Bronchus (tissue), 1 donor: ENCODE measurements around a stretch of chr11.

DNA sequence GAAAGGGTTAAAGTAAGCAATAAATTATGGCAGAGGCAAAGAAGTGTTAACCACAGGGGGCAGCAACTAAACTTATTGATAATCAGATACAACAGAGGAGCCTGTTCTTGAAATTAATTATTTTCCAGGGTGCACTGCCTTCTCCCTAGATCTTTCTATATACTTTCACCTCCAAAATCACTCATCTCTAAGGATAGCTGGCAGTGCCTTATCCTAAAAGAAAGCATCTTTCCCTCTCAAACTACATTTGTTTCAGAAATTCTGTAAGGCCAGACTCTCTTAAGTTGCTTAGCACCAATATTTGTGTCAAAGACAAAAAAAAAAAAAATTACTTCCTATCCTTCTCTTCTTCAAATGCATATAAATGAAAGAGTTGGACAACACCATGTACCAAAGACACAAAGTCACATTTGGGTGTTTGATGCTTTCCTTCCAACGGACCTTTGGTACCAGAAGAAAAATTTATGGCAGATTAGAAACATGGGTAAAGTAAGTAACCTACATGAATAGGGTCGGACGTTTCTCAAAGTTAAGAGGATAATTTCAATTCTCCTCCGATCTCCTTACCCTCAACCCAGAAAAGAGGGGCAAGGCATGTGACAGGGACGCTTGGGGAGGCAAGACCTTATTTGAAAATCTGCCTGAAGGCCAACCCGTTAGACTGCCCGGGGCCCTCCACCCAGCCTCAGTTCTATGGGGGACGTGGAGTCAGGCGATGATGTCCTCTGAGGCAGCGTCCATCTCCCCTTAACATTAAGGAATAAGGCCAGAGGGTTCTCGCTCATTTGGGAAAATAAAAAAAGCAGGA, 66.3 kb downstream of the ETS1 start:
- PRO-cap: bidirectional peak, plus-strand start at position 110 of the sequence, minus-strand start outside the sequence; bidirectional peak, plus-strand start at position 688 of the sequence, minus-strand start at position 461 of the sequence

DNA sequence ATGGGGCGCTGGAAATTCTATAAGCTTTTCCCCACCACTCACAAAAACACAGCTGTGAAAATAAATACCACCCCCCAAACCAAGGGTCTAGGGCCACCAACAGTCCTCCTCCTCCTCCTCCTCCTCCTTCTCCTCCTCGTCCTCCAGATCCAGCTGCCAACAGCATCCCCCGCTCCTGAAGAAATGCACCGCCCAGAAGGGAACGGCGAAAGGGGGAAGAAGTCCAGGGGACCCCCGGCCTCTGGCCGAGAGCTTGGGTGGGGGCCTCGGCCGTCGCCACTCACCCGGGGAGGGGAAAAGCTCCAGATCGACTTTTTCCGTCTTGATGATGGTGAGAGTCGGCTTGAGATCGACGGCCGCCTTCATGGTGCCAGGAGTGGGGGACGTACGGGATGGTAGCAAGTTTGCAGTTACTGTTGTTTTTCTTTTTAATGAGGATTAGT, 65.7 kb downstream of the ETS1 start:
- PRO-cap: no peak

DNA sequence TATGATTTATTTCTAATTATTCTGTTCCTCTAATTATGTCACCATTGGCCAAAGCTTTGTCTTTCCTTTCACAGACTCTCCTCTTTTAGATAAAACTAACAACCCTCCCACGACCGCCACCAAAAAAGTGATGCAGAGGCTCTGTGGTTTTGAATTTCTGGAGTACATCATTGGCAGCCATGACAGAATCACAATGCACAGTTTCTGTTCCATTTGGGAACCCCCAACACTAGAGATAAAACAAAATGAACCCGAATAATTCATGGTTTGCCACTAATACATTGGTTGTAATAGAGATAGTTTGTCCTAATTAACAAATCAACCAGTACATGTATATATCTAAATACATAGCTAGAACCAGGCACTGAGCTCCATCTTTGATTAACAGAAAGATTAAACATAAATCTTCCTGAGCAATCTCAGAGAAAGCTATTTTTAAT, 64.3 kb downstream of the ETS1 start:
- PRO-cap: no peak

DNA sequence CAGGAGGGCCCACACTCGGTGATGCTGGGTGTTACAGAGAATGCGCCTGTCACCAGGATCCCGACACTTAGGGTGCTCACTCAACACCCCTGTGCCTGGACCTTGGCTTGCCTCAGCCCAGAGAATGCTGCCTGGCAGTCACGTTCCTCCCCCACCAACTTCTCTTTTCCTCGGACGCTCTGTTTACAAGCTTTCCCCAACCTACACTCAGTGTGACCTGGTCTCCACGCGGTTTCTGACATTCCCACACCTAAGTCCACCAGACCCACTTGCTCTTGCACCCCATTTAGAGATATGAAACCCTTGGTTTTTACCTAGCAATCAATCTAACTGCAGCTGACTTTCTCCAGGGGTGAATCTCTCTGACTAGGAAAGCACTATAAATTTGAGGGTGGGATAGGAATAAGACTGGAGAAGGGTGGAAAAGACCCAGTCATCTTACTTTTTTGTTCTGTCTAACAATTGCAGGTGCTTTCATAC, 38.1 kb upstream of the ETS1 start:
- PRO-cap: no peak

DNA sequence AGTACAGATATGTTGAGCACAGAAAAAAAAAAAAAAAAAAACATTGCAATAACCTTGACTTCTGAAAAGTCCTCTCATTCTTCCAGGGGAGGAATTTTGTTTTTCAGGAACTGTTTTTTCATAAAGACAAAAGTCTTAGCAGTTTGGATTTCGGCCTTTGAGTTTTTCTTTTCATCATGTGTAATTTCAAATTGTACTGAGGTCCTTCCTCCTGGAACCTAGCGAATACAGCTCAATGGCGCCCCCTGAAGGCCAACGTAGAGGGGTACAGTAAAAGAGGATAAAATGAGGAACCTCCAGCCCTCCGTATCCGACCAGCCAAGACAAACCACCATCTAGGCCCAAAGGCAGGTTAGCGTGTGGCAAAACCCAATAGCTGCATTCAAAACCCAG, 43.0 kb upstream of the ETS1 start:
- PRO-cap: no peak

GRCh38 chr11:128677905-128678485, 15.9 kb upstream of the FLI1 start:
- PRO-cap: no peak

GRCh38 chr11:128716596-128717357, 22.9 kb downstream of the FLI1 start:
- PRO-cap: bidirectional peak, plus-strand start at chr11:128716982, minus-strand start at chr11:128716862

GRCh38 chr11:128790098-128790750, 76.9 kb downstream of the KCNJ1 start:
- PRO-cap: no peak

DNA sequence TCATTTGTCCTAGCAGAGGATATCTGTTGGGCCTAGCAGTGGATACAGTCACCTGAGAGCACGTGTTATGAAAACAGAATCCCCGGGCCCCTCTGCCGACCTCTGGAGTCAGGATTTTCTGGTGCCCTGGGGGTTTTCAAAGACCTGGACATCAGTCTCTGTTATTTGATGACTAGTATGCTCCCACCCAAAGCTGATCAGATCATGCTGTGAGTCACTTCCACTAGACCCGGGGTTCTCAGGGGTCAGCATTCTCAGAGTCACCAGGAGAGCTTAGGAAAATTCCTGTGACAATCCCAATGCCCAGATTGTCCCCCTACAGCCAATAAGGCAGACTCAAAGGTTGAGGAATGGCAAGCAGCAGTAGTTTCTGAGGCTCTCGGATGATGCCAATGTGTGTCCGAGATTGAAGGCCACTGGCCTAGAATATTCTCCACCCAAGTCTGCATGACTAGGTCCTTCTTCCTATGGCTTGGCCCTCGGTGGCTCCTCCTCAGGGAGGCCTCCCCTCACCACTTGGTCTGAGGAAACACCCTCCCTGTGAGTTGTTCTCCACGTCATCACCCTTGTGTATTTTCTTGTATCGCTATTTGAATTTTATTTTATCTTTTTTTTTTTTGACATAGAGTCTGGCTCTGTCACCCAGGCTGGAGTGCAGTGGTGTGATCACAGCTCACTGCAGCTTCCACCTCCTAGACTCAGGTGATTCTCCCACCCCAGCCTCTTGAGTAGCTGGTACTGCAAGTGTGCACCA, 38.5 kb downstream of the KCNJ1 start:
- PRO-cap: no peak

- PRO-cap: no peak
Observed at GRCh38 chr11:129258401-129258932, 66.3 kb upstream of the ARHGAP32 start.

- PRO-cap: no peak
Observed at GRCh38 chr11:129379765-129380585, 4.3 kb downstream of the BARX2 start.

- PRO-cap: no peak
Observed at GRCh38 chr11:129695618-129695935, 120.1 kb upstream of the TMEM45B start.

- PRO-cap: no peak
Observed at GRCh38 chr11:129910306-129910759, 15.0 kb upstream of the NFRKB start.

- PRO-cap: no peak
Observed at GRCh38 chr11:130032985-130033367, 30.3 kb upstream of the PRDM10 start.

DNA sequence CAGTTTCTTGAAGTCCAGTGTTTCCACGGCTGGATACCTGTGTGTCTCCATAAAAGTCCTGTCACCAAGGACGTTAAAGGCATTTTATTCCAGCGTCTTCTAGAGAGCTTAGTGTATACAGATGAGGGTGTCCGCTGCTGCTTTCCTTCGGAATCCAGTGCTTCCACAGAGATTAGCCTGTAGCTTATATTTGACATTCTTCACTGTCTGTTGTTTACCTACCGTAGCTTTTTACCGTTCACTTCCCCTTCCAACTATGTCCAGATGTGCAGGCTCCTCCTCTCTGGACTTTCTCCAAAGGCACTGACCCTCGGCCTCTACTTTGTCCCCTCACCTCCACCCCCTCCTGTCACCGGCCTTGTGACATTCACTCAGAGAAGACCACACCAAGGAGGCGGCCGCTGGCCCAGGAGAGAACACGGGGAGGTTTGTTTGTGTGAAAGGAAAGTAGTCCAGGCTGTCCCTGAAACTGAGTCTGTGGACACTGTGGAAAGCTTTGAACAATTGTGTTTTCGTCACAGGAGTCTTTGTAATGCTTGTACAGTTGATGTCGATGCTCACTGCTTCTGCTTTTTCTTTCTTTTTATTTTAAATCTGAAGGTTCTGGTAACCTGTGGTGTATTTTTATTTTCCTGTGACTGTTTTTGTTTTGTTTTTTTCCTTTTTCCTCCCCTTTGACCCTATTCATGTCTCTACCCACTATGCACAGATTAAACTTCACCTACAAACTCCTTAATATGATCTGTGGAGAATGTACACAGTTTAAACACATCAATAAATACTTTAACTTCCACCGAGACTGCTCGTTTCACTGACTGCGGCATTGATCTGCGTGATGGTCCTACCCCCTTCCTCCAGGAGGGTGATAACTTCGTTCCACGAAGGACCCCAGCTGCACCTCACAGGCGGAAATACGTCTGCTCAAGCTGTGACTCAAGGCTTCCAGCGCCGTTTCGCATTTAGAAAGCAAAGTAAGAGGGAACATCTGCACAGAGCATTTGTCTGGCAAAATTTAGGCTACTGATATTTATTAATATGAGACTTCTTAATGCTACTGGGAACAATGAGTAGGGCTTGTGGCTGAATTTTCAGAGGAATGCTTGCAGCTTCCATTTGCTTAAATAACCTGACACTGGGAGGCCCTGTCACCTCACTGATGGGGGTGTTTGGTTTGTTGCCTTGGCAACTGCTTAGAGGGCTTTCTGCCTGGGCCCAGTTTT, 15.2 kb upstream of the ST14 start:
- PRO-cap: no peak

DNA sequence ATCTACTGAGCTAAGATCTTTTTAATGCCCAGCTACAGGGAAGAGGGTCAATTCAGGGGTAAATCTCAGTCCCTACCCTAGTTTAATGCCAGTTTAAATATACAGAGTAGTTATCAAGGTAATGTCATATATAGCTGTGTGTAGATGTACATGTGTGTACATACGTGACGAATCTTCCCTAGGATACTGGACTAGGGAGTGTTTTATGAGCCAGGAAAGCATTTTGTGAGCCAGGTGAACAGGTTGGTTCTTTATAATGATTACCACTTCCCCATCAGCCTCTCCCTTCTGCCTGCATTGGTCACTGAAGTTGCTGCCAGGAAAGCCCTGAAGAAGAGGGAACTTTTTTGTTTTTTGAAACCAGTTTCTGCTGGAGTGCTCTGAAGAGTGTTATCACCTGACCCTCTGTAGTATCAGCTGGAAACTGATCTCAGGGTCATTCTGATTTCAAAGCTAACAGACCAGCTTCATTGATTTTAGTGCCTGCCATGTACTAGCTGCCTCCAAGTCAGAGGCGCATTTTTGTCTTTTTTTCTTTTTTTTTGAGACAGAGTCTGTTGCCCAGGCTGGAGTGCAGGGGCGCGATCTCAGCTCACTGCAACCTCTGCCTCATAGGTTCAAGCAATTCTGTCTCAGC, 14.2 kb upstream of the ST14 start:
- PRO-cap: unidirectional peak, plus-strand start at position 439 of the sequence

- PRO-cap: no peak
Observed at GRCh38 chr11:130158343-130158891, 1.2 kb upstream of the ST14 start.

DNA sequence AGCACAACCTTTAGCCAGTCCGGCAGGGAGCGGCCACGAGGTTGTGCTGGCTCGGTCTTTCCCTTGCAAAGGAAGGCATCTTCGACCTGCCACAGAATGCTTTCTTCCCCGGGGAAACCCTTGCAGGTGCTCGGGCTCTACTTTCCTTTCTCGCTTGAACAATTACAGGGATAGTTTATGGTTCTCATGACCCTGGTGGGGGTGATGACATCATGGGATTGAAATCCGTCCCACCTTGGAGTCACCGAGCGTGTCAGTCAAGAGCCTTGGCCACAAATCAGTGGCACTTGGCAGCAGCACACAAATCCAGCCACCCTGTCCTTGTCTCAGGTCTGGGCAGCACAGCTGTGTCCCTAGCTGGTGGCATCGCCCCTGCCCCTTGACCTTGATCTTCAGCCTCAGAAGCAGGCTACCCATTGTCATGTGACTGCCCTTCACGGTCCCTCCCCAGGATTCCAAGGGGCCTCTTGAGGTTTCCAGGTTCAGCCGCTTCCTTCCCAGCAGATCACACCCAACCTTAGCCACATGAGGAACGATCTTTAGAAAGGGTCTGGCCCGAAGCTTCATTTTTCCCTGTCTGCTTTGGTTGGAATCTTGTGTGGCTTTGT, 20.4 kb downstream of the ST14 start:
- PRO-cap: no peak

GRCh38 chr11:130184758-130185452, 25.3 kb downstream of the ST14 start:
- PRO-cap: no peak

DNA sequence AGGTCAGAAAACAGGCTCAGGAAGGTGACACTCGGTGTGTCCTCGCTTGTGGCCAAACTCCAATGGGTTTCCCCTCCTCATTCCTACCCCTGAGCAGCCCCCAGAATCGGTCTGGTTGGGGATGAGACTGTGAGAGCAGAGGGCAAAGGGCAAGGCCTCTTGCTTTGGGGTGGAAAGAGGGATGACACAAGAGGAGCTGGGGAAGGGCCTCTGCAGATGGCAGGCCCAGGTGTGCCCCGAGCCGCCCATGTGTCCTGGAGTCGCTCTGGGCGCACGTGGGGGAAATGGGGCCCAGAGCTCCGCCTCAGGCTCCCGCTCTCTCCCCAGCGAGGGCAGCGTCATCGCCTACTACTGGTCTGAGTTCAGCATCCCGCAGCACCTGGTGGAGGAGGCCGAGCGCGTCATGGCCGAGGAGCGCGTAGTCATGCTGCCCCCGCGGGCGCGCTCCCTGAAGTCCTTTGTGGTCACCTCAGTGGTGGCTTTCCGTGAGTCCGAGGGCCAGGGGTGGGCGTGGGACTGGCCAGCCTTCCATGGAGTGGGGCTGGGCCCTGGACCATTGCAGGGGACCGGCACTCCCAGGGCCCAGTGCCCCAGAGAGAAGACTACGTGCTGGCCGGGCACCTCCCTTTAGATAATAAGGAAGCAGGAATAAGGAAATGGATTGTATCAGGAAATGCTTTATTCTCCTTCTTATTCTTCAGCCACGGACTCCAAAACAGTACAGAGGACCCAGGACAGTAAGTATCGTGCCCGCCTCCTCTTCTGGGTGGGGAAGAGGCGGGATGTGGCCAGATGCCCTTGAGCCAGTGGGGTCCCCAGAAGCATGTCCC, 30.0 kb downstream of the ST14 start:
- PRO-cap: no peak